ENCODE measurements around the genes PPP1R10, C6orf136, TUBB, MUCL3, CCHCR1 and POU5F1.

DNA sequence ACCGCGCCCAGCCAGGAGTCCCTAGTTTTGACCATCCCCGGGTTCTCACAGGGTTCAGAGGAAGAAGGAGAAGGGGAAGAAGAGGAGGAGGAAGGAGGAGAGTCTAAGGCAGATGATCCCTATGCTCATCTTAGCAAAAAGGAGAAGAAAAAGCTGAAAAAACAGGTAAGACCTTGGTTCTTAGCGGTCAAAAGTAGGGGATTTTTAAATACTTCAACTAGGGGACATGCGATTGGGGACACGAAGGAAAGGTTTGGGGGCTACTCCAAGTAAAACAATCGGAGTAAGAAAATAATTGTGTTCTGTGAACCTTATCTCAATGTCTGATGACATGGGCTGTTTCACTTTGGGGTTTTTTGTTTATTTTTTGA is 11.1 kb downstream of the ABCF1 start:
- PRO-cap: no peak
- RAMPAGE, long total RNA, 3 experiments: no peak in any of the 3 experiments

DNA sequence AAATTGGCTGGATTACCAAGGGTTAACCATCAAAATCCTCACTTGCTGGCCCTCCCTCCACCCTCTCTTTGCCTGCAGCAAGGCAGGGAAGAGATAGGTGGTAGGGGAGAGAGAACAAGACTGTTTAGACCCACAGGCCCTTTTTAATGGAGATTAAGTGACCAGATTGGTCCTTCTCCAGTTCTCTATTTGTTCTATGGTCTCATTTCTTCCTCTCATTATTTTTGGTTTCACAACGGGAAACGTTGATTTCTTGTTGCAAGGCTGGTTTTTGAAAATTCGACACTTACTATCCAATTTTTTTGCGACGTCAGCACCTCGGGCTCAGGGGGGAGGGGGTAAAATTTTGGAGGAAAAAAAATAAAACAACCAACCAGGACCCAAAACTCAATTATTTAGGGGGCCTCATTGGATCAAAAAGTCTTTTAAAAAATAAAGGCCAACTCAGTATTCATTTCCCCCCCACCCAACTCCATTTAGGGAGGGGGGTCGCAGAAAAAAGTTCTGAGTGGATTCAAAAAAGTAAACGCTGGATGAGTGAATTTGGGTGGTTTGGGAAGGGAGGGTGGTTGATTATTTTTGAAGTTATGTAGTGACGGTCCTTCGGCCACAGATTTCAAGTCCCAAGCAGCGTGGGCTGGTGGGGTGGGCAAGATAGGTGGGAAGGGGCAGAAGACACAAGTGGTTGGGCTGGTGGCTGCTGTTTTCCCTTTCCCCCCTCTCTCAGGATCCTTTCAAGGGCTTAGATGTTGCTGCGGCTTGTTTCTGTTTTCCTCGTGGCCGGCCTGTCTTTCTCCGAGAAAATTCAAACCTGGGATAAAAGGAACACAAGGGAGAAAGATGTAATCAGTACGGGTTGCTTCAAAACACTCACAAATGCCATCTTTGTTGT is 609 bp downstream of the PPP1R10 start:
- PRO-cap: unidirectional peak, minus-strand start at position 725 of the sequence
- RAMPAGE, long total RNA, 3 experiments: start-site peak on the minus strand in 1 of 3 experiments, centred at position 806 of the sequence, 18 reads per replicate

DNA sequence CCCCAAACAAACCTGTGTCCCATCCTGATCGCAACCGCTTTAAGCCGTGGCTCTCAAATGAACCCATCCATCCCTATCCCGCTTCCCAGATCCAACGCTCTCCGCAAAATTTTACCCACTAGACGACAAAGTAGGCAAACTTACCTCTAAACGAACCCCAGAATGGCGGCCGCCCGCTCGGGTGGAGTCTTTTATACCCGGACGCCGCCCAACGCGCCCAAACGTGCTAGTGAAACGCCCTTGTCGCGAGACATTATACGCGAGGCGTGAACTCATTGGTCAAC is at the start of gene PPP1R10:
Gene PPP1R10 (minus strand): TSS at position 164 of the 284 bp plus-strand sequence.
- PRO-cap: unidirectional peak, minus-strand start at position 103 of the sequence; unidirectional peak, minus-strand start at position 164 of the sequence; unidirectional peak, minus-strand start at position 225 of the sequence
- RAMPAGE, long total RNA, 3 experiments: start-site peak on the minus strand in 3 of 3 experiments, centred at positions 163 to 165 of the sequence, 209 to 418 reads per replicate

GRCh38 chr6:30646830-30647644 is at the start of gene C6orf136:
Gene C6orf136, plus strand, starts transcription at chr6:30647133.
- PRO-cap: unidirectional peak, plus-strand start at chr6:30647172
- RAMPAGE, long total RNA, 3 experiments: start-site peak on the plus strand in 1 of 3 experiments, at chr6:30647117-30647130 at its widest, 17 reads per replicate

DNA sequence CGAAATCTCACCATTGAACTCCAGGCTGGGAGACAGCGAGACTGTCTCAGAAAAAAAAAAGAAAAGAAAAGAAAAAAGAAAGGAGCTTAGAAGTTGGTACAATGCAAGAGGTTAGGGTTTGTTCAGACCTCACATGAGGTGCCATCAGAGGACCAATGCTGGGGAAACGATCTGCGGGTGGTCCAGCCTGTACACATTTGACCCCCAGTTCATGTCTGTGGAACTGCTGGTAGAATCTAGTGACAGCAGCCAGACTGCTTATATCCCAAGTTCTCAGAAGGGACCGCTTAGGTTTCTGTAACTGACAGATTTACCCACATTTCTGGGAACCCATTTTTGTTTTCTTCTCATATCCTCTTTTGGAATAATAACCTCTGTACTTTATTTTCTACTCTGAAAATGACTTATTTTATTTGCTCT is 4.7 kb downstream of the PPP1R18 start:
- PRO-cap: no peak
- RAMPAGE, long total RNA, 3 experiments: no peak in any of the 3 experiments

DNA sequence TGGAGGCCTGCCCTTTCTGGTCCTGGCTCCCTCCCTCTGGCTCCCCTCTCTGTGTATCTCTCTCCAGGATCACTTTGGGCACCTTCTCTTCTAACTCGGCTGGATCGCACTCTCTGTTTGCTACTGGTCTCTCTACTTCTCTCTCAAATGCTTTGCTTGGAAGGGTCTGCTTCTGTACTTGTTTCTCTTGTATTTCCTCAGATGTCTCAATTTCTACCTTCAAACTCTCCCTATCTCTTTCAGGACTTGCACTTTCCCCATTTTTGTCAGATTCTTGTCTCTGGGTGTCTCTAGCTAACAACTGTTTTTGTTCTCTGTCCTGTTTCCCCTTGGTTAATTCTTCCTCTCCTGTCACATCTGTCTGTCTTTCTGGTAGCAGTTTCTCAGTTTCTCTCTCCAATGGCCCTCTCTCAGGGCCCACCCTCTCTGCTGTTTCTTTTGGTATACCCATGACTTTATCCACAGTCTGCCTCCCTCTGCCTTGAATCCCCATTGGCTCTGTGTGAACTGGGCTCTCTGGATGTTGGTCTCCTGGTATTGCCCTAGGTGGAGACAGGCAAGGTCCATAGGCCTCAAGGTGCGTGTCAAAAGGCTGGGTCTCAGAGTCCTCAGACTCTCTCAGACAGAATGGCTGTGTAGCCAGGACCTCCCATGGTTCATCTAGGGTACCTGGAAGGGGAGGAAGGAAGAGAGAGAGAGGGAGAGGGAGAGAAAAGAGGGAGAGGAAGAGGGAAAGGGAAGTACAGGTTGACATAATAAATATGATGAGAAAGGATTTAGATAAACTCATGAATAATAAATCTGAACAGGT is 9.2 kb downstream of the MDC1 start:
- PRO-cap: no peak
- RAMPAGE, long total RNA, 3 experiments: no peak in any of the 3 experiments

DNA sequence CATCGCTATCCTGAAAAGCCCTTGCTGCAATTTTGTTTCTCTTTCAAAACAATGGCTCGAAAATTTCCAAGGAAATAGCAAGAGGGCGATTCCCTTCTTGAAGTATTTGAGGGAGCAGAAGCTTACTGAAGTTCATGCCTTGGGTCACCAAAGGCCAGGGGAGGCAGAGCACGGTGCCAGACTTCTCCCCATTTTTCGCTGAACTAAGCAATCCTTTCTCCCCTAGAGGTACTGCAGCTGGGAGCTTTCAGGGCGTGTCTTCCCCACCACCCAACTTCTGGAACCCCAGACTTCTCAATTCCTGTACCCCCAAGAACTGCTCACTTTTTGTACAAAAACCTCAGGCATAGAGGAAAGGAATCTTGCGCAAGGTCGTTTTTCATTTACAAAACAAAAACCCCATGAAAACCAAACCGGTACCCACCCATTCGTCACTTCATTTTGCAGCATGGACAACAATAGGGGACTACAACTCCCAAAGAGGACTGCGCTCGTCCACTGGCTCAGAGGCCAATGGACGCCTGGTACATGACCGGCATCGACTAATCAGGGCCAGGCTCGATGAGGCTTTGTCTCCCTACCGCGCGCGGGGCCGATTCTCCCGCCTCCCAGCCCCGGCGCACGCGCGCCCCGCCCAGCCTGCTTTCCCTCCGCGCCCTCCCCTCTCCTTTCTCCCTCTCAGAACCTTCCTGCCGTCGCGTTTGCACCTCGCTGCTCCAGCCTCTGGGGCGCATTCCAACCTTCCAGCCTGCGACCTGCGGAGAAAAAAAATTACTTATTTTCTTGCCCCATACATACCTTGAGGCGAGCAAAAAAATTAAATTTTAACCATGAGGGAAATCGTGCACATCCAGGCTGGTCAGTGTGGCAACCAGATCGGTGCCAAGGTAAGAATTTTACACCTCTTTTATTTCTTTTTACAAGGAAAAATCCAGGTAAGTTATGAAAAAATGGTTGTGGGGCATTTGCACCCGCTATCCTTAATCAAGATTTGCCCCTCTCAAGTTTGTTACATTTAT is at the start of gene TUBB:
Gene TUBB (plus strand): TSS at position 676 of the 1,019 bp plus-strand sequence.
- PRO-cap: bidirectional peak, plus-strand start at position 681 of the sequence, minus-strand start at position 443 of the sequence
- RAMPAGE, long total RNA, 3 experiments: start-site peak on the plus strand in 3 of 3 experiments, centred at positions 670 to 689 of the sequence, 73 to 3,168 reads per replicate

DNA sequence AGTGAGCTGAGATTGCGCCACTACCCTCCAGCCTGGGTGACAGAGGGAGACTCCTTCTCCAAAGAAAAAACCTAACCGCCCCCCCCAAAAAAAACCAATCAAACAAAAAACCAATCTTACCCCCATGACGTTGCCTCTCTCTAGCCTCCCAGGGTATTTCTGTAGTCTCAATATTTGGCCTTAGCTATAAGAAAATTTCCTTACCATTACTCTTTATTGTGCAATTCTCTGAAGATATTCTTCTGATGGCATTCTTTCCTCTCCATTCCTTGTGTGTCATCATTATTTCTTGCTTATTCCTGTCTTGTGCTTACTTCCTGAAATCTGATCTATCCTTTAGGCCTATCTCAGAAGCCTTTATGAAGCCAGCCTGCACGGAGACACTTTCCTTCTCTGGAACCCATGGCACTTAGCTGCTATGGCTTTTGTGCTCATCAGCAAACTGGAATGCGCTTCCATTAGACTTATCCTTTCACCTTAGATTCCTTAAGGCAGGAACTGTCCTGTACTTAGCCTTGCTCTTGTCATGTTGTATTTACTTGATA is 65.9 kb upstream of the DDR1 start:
- PRO-cap: no peak
- RAMPAGE, long total RNA, 3 experiments: no peak in any of the 3 experiments

DNA sequence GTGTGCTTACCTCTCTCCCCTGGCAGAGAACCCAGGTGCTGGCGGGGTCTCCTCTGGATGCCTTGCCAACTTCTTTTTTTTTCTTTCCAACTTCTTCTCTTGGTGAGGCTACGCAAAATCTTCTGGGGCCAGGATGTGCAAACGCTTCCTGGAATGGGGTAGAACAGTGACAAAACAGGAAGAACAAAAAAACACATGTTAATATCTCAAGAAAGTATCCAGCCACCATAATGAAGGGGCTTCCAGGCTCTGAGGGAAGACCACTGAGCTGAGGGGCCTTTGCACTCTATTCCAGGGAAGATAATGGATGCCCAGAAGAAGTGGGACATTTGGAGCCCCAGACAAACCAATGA is 53.8 kb upstream of the DDR1 start:
- PRO-cap: no peak
- RAMPAGE, long total RNA, 3 experiments: start-site peak on the minus strand in 1 of 3 experiments, centred at position 133 of the sequence, 7 reads per replicate

DNA sequence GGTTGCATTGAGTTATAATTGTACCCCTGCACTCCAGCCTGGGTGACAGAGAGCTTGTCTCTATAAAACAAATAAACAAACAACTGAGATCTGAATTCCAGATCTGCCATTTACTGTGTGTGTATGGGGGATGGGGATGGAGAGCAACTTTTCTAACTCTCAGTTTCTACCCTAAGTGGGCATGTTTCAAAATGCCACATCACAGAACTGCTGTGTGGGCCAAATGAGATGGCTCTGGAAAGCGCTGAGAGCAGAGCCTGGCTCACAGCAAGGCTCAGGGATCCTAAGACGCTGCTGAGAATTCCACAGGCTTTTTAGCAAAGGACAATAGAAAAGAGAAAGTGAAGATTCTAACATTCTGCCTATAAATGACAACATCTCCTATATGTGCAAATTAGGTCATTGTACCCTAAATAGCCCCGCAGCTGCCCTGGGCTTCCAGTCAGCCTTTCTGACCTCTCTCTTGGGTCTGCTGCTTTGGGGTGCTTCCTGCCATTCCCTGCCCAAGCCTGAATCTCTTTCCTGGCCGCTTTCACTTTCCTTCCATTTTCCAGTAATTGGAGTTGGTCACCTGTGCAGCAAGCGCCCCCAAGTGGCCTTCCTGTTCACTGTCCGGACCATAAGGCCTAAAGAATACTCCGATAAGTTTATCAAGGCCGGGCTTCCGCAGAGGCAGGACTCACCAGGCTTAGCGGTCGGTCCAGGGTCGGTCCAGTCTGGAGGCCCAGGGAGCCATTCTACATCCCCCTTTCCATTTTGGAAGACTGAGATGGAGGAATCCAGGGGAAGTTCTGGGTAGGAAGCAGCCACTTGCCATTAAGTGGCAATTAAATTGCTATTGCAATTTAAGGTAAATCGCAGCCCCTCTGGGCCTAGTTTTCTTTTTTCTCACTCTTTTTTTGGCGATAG is 6.8 kb upstream of the DDR1 start:
- PRO-cap: no peak
- RAMPAGE, long total RNA, 3 experiments: no peak in any of the 3 experiments

GRCh38 chr6:30926501-30927014 is 5.4 kb downstream of the SFTA2 start:
- PRO-cap: no peak
- RAMPAGE, long total RNA, 3 experiments: no peak in any of the 3 experiments

- PRO-cap: no peak
- RAMPAGE, long total RNA, 3 experiments: no peak in any of the 3 experiments
These were observed at the start of gene MUCL3 for GRCh38 chr6:30940321-30941136. Gene MUCL3, plus strand, starts transcription at chr6:30940973.

- PRO-cap: no peak
- RAMPAGE, long total RNA, 3 experiments: no peak in any of the 3 experiments
These were observed 30.9 kb downstream of the MUC22 start for GRCh38 chr6:31040787-31041899.

- PRO-cap: no peak
- RAMPAGE, long total RNA, 3 experiments: no peak in any of the 3 experiments
These were observed 43.8 kb downstream of the MUC22 start for GRCh38 chr6:31053914-31054562.

GRCh38 chr6:31057429-31057833 is 47.2 kb downstream of the MUC22 start:
- PRO-cap: no peak
- RAMPAGE, long total RNA, 3 experiments: no peak in any of the 3 experiments

DNA sequence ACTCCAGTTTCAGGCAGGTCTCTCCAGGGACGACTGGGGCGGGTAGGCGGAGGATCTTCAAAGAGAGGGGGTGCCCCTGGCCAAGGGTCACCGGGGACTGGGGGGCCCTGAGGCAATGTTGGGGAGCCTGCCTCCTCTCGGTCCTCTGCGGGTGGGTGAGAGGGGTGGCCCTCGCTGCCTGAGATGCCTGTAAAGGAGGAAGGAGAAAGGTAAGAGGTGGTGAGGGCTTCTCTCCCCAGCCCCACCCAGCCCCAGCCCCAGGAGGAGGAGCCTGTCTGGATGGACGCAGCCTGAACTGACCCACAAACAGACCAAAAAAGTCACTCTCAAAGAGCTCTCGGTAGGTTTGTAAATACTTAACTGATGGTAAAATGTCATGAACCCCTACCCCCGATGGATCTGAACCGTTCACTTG is 739 bp downstream of the PSORS1C2 start:
- PRO-cap: no peak
- RAMPAGE, long total RNA, 3 experiments: no peak in any of the 3 experiments

- PRO-cap: no peak
- RAMPAGE, long total RNA, 3 experiments: no peak in any of the 3 experiments
These were observed at the start of gene CCHCR1 for GRCh38 chr6:31157532-31157904. Gene CCHCR1, minus strand, starts transcription at chr6:31157802.

- PRO-cap: no peak
- RAMPAGE, long total RNA, 3 experiments: no peak in any of the 3 experiments
These were observed 820 bp downstream of the TCF19 start for GRCh38 chr6:31158992-31159826.

GRCh38 chr6:31170070-31170939 is at the start of gene POU5F1:
Gene POU5F1, minus strand, starts transcription at chr6:31170682.
- PRO-cap: no peak
- RAMPAGE, long total RNA, 3 experiments: no peak in any of the 3 experiments

- PRO-cap: no peak
- RAMPAGE, long total RNA, 3 experiments: no peak in any of the 3 experiments
These were observed 32.3 kb upstream of the POU5F1 start for GRCh38 chr6:31202615-31203281.